ENCODE measurements around a stretch of chr18.

- RRBS, result no CpG with 5 or more reads among the region's 25 CpGs
These were observed 47.6 kb downstream of the ZNF516 start for GRCh38 chr18:76447156-76448107.

GRCh38 chr18:76451783-76452348 is 43.2 kb downstream of the ZNF516 start:
- RRBS, result no CpG with 5 or more reads among the region's 12 CpGs

DNA sequence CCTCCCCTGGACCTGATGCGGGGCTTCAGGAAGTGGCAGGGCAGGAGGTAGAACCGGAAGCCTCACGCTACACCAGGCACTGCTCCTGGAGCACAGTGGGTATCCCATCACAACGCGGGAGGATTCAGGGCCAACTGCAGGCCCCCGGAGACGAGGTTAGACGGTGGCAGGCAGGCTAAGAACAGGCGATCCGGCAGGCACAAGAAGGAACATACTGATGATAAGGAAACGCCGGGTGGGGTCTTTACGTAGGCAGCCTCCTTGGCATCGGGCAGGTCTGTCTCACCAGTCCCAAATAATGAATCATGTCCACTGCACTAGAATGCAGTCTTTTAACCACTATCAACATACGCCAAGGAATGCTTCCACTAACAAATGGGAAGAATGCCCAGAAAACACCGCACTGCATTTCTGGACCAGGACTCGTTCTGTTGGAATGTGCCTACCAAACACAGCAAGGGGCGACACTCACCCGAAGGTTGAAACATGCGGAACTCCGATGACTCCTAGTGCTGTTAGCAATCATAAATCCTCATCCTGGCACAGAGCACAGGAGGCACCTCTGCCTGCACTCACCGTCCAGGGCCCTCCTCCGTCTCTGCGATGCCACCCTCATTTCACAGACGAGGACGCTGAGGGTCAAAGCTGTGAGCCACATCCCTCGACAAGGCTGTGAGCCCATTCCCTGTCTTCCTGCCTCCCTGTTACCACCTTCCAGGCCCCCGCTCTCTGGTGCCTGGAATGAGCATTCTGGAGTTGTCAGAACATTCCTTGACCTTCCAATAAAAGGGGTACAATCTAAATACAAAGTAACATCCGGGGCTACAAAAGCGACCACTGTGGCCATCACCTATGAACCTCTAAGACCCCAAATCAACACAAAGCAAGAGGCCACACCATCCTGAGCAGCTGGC is 35.1 kb downstream of the ZNF516 start:
- RRBS, result 85% methylated on average over 5 of the region's 30 CpGs

DNA sequence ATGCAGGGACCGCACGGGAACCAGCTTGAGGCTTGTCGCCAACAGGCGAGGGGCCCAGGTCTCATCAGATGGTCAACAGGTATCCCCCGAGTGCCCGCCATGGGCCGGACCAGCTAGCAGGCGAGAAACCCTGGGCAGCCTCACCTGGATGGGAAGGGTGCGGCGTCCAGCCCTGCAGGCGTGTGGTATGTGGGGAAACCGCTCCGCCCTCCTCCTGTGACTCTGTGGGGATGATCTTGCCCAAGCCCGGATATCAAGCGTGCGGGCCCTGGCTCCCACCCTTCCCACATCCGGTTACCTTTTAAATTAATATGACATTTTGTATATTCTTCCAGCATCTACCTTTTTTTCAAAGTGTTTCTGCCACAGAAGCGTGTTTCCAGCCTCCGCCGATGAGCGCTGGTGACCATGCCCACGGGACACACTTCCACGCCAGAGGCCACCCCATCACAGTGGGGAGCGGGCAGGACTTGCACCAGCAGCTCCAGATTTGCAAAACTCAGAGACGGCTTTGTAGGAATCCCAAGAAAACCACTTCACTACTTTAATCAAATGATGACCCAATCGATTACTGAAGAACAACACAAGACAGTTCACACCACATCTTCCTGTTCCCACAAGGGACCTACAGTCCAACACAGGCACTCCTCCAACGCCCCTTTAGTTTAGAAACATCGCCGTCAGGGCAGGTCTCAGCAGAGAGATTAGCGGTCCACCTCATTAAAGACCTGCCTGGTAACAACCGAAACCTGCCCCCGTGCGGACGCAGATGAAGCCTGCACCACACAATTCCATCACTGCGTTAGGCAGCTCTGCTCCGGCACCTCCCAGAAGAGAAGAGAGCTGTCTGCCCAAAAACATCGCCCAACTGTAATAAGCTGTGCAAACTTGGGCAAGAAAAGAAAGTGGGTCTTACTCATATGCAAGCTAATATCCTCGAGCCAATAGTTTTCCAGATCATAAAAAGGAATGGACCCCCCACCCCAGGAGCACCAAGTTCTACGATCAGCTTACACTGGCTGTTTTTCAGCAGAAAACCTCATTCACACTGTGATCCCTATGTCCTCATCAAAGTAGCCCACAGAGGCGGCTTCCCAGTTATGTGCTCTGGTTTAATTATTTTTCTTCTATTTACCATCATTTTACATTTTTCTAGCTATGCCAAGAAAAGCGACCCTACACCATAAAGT is 32.9 kb downstream of the ZNF516 start:
- RRBS, result 94% methylated on average over 4 of the region's 41 CpGs

DNA sequence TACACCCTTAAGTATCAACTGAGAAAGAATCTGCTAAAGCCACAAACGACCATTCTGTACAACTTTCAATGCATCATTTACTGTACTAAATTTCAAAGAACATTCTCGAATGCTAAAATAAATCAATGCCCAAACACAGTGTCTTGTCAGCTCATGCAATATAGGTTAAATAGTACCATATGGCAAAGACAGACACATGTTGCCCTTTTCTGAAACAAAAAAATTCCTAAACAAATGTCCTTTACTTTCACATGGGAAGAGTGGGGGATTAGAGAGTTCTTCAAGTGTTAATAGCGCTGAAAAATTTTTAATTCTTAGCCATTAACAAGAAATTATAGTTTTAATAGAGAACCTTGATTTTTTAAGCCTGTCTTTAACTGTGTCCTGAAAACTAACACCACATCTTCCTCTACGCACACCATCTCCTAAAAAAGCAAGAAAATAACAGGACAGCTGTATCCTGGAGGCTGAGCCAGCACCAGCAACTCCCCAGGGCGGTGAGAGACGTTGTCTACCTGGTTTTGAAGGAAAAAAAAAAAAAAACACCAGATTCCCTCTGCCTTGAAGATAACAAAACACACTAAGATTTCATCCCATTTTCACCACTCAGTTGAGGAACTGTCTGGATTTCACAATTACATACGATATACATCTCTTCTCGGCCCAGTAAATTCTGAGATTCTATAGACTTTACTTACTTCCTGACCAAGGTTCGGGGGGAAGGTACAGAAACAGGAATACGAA is 8.7 kb downstream of the ZNF516 start:
- RRBS, result no CpG with 5 or more reads among the region's 10 CpGs

DNA sequence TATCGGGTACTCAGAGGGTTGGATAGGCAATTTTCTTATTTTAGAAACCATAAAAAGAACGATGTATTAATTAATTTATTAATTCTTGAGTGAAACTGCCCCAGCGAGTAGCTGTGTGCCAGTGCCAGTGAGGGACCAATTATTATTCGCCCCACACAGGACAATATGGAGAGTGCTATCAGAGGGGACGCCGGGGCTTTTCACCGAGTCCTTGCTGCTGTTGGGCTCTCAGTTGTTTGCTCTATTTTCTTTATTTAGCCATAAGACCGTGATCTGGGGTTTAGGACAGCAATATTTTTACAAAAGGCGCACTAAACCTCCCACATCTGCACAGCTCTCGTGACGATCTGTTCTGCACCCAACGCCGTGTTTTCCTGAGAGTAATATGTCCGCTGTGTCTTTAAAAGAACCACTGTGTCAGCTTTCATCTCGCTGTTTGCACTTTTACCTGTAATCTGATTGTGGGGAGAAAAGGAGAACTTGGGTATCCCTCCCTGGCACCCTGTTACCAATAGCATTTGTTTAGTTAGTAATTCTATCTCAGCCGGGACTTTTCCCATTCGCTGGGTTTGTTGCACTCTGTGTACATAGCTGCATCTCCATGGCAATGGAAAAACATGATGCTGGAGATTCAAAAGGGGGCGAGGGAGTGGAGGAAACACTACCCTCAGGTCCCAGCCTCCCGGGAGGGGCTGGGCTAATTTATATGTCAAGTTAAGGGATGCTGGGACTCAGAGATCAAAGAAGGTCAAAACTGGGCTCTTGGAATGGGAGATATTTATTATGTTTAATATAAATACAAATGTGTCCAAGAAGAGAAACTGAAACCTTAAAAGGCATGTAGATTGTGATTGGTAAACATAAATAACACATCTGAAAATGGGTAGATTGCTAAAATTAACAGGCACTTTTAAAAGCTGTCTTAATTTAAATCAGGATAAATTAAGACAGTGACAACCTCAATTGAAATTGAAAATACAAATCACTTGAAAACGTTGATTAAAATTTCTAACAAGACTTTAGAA is 30.2 kb upstream of the ZNF516 start:
- RRBS, result no CpG with 5 or more reads among the region's 20 CpGs

GRCh38 chr18:76709674-76710342 is 112.5 kb upstream of the ZNF236 start:
- RRBS, result 6% methylated on average over 3 of the region's 21 CpGs

- RRBS, result no CpG with 5 or more reads among the region's 15 CpGs
These were observed 65.0 kb upstream of the ZNF236 start for GRCh38 chr18:76757377-76757771.

DNA sequence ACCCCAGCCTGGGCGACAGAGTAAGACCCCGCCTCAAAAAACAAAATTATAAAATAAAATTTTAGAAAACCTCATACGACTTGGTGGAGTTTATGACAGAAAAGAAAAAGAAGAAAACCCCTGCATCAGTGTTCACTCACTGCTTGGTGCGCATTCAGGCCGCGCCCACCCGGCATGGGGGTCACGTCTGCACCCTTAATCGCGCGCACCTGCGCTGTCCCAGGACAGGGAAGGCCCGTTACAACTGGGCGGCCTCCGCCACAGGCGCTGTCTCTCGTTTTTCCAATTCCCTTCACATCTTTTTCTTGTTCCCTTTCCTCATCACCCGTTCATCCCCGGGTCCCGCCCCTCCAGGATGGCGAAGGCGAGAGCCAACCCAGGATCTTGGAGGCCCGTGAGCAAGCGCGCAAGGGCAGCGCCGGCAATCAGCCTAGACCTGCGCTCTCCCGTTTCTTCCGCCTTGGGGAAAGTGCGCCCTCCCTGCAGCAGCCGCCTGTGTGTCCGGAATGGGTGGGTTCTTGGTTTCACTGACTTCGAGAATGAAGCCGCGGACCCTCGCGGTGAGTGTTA is 35.1 kb upstream of the ZNF236 start:
- RRBS, result 69% methylated on average over 14 of the region's 38 CpGs

GRCh38 chr18:76816095-76816458 is 6.3 kb upstream of the ZNF236 start:
- RRBS, result no CpG with 5 or more reads among the region's 7 CpGs

- RRBS, result no CpG with 5 or more reads among the region's 6 CpGs
These were observed 40.2 kb downstream of the ZNF236 start for GRCh38 chr18:76862451-76863120.

DNA sequence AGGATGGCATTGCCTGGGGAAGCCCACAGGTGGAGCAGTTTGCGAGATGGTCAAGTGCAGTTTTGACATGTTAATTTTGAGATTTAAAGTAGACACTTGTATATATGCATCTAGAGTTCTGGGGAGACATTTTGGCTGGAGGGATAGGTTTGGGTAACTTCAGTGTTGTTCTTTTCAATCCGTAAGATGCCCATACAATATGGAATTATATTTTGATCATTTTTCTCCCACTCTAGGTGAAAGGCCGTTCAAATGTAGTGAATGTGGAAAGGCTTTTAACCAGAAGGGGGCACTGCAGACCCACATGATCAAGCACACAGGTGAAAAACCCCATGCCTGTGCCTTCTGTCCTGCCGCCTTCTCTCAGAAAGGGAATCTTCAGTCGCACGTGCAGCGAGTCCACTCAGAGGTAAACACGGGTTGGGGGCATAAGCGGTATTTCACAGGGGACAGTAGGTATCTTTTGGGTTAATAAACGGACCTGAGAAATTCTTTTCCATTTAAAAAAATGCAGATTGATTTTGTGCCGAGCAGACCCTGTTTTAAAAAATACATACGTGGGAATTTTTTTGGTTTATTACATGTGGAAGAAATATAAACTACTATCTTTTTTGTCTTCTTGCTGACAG is 53.0 kb downstream of the ZNF236 start:
- RRBS, result no CpG with 5 or more reads among the region's 12 CpGs

DNA sequence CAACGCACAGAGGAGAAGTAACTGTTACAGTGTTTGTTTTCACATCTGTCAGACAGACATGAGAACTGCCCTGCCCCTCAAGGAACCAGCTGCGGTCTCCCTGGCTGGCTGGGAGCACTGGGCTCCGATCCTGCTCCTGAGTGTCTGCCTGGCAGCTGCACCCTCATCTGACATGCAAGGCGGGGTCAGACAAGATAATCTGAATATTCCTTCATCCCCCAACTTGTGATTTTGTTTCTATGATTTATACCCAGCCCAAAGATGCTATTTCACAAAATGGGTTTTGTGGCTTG is 75.5 kb downstream of the MBP start:
- RRBS, result no CpG with 5 or more reads among the region's 4 CpGs

DNA sequence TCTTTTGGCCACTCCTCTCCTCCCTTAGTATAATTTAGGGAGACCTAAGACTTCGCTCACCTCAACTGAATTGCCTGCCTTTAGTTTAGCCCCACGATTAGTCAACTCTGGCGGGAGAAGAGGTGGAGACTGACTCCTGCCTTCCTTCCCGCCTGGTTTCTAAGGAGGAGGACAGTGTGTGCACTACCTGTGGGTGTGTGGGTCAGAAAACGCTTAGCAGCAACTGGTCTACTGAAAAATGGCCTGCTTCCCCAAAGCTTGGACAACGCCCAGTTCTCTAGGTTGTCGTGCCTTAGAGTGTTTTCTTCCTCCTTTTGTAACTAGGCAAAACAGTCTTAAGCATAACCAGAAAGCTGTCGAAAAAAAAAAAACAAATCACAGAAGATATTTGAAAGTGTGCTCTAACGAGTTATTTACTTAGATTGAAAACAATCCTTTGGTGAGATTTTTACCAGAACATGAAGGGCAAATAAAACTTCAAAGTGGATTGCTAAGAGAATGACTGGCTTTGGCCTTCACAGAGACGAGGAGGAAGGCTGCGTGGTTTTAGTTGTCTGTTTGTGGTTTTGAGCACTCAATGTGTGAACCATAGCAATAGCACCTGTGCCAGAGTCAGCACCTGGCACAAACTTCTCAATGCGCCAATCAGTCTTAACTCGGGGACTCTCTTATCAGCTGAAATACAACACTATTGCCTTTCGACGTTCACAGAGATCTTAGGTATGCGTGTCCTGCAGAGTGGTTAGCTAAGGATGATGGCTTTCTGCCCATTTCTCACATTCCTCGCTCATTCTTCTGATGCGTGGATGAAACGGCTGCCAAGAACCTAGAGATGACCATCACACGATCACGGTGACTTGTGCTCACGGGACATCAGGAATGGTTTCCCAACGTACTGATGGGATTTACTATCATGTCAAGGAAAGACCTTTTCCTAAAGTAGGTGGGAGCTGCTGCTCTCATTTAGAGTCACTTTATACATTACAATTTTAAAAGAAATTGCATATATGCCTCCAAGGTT is 70.1 kb downstream of the MBP start:
- RRBS, result no CpG with 5 or more reads among the region's 23 CpGs

DNA sequence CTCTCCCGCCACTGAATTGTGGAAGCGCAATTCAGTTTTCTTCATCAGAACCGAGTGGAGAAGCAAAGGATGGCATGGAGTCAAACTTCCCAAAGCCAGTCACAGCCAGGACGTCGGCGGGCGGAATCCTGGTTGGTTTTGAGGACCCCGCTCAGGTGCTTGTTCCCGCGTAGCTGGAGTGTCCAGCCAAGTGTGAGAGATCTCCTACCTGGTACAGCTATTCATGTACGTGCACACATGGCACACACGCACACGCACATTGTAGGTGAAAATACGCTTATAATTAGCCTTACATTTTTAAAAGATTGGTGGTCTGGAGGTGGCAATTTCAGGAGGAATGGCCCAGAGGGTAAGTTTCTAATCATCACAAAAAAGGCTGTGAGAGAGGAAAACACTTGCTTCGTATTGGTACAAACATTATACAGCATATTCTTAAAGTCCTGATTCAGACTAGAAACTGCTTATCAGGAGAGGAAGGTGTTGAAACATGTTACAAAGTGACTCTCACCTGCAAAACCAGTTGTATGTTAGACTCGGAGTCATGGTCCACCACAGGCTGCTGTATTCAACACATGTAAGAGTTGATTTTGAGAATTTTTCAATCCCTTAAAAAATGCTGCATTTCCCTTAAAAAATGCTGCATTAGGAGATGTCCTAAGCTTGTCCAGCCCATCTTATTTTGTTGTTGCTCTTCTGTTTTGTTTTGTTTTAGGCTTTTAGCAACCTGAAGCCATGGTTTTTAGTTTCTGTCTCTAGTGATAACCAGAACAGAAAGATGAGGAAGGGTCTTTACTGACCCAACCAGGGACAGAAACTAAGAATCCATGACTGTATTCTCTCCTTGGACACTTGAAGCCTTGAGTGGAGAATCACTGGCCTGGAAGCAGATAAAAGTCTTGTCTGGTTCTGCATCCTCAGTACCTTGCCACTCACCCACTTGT is 61.6 kb downstream of the MBP start:
- RRBS, result no CpG with 5 or more reads among the region's 16 CpGs

- RRBS, result no CpG with 5 or more reads among the region's 1 CpG
These were observed 47.9 kb downstream of the MBP start for GRCh38 chr18:77084637-77085050.

- RRBS, result 89% methylated on average over 14 of the region's 50 CpGs
These were observed 40.1 kb downstream of the MBP start for GRCh38 chr18:77092204-77093228.

GRCh38 chr18:77367339-77367872 is 117.8 kb downstream of the GALR1 start:
- RRBS, result no CpG with 5 or more reads among the region's 12 CpGs

DNA sequence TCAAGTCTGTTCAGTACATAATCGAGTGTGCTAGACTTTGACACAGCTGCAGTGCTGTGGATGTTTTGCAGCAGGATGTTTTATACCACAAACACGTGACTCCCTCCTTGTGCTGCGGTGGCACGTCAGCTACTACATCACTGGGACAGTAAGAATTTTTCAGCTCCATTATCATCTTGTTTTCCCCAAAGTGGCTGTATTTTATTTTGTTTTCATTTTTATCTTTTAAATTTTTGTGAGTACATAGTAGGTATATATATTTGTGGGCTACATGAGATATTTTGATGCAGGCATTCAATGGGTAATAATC is 70.1 kb downstream of the ATP9B start:
- RRBS, result no CpG with 5 or more reads among the region's 4 CpGs

DNA sequence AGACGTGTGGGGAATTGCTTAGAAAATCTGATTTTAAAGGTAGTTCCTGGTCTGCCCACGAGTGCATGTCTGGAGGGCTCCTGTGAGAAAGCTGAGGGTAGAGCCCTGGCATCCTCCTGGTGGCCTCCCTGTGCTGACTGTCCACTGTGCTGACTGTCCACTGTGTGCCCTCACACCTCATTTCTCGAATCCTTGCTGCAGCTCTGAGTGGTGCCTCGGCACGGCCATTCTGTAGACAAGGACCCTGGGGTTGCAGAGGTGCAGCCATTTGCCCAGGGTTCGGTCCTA is 69.1 kb upstream of the NFATC1 start:
- RRBS, result no CpG with 5 or more reads among the region's 6 CpGs